ENCODE measurements around a stretch of chr12.

GRCh38 chr12:1277884-1278452 lies 286.9 kb downstream of the ERC1 start:
- PRO-cap = no peak

DNA sequence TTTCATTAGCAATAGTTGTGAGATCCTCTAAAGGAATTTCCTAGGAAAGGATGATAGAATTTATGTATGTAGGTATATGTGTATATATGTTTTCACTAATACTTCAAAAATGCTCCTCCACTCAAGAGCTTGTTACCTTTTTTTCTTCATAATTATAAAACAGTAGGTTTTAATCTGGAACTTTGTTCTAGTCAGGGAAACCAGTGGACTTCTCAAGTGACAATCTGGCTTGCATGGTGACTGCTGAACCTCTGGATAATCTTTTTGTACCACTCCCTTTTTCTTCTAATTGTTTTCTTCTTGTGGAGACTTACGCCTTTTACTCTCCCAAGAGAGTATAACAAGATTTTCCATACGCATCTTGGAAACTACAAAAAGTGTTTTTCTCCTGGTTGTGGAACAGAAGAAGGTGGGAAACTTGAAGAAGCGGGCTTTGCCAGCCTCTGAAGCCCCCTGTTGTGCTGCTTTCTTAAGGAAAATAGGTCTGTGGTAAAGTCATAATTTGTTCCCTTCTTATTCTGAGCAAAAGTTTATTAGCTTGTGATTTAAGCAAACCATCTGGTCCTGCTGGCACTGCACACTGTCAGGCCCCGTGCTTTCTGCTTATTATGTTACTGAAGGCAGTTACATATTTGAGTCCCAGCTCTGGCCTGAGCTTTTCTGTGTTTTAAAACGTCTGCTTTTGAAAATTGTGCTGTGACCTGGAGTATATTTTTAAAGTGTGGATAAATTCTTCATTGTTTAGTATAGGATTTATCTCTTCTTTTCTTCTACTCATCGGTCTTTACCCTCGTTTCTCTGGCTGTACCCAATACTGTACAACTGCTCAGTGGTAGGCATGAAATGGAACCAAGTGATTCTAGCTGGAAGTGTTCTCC lies 291.8 kb downstream of the ERC1 start:
- PRO-cap = no peak

GRCh38 chr12:1347999-1348269 lies 246.4 kb downstream of the FBXL14 start:
- PRO-cap = no peak

- PRO-cap = no peak
These were observed 18.2 kb downstream of the FBXL14 start for GRCh38 chr12:1576061-1576740.

DNA sequence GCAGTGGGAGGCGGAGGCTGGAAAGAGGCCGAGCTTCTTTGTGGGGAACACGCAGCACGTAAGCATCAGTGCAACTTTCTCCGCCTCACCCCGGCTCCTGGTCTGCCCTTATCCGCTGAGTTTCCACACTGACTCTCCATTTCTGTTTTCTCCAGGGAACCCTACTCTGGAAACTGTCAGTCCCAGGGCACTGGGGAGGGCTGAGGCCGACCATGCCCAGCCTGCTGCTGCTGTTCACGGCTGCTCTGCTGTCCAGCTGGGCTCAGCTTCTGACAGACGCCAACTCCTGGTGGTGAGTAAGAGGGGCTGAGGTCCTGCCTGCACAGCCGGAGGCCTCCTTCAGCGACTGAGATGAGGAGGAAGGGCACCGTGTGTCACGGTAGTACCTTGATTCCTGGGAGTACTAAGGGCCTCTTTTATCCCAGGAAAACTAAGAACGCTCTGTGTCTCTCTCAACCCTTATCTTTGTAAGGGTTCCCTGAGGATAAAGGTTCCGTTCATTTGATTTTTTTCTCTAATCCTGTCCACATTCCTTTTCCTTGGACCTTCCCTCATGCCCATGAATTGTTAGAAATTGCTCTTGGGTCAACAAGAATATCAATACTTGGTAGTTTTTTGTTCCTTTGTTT lies 2.2 kb downstream of the WNT5B start:
- PRO-cap = no peak

GRCh38 chr12:1662557-1663585 lies 28.0 kb upstream of the ADIPOR2 start:
- PRO-cap = no peak

DNA sequence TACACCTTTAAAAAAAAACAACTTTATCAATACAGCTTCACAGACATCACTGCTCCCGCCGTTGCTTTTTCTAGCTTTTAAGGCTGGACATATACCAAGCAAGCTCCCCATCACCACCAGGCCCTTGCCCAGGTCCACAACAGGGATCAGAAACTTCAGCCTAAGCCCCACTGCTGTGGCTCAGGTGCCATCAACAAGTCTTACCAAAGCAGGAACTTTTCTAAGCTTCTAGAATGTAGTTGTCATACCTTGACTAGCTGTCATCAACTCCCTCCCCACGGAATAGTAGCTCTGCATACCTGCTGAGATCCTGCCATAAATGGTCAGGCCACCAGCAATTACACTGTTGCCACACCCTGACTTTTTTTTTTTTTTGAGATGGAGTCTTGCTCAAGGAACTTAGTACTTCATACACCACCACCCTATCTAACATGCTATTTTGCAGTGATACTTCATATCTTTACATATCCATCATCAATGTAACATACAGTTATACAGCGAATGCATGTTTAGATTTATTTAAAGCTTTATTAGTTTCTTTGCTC lies 19.9 kb upstream of the ADIPOR2 start:
- PRO-cap = no peak

DNA sequence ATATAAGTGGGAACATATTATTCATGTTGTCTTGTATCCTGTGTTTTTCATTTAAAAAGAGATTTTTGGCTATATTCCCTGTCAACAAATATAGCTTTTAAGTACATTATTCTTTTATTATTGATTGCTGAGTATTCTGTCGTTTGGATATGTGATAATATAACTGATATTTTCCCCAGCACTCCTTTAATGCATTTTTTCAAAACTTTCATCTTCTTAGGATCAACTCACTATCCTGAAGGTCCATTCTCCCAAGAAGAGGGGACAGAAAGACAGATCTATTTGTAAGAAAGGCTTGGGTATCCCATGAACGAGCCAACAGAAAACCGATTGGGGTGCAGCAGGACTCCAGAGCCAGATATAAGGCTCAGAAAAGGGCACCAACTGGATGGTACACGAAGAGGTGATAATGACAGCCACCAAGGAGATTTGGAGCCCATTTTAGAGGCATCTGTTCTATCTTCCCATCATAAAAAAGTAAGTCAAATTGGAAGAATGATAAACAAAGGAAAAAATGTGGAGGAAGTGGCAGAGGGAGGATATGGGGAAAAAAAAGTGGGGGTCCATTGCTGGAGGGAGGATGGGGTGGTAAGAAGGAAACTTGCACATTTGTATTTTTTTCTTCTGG lies 63.3 kb downstream of the ADIPOR2 start:
- PRO-cap = no peak

DNA sequence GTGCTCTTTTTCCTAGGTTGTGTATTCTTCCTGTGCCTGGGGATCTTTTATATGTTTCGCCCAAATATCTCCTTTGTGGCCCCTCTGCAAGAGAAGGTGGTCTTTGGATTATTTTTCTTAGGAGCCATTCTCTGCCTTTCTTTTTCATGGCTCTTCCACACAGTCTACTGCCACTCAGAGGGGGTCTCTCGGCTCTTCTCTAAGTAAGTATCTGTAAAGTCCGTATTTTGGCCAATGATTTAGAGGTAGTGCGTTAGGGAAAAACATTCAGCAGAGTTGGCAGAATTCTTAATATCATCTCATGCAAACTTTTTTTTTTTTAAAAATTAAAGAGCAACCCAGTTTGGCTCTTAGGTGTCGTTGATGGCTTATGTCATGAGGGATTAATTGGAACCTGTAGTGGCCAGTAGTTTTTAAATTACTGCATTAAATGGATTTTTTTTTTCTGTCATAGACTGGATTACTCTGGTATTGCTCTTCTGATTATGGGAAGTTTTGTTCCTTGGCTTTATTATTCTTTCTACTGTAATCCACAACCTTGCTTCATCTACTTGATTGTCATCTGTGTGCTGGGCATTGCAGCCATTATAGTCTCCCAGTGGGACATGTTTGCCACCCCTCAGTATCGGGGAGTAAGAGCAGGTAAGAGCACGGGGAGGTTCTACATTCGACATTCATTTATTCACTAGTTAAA lies 39.8 kb upstream of the LRTM2 start:
- PRO-cap = no peak

DNA sequence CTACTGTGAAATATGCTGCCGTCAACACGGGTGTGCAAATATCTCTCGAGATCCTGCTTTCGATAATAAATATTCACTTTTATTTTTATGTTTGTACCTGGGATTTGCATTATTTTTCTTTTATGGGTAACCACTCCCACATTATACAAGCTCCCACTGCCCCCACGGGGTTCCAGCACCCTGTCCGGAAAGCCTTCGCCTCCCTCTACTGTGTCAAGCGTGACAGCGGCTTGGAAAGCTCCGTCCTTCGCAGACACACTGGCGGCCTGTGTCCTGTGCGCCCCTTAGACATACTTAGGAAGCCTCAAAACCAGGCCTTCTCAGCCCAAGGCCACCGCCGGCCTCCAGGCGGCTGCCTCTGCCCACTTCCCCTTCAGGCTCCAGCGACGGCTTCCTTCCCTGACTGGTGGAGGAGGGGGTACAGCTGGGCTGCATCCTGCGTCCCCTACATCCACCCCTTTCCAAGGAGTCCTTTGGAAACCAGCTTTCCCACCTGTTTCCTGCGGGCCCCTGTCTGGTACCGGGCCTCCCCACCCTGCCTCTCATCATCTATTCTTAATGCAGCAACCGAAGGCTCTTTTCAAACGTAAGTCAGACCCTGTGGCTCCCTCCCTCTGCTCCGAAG lies 2.5 kb upstream of the CACNA2D4 start:
- PRO-cap = no peak

GRCh38 chr12:2075415-2075923 lies 22.7 kb downstream of the CACNA1C start:
- PRO-cap = no peak

- PRO-cap = no peak
These were observed 177.3 kb downstream of the CACNA1C start for GRCh38 chr12:2229626-2230951.

DNA sequence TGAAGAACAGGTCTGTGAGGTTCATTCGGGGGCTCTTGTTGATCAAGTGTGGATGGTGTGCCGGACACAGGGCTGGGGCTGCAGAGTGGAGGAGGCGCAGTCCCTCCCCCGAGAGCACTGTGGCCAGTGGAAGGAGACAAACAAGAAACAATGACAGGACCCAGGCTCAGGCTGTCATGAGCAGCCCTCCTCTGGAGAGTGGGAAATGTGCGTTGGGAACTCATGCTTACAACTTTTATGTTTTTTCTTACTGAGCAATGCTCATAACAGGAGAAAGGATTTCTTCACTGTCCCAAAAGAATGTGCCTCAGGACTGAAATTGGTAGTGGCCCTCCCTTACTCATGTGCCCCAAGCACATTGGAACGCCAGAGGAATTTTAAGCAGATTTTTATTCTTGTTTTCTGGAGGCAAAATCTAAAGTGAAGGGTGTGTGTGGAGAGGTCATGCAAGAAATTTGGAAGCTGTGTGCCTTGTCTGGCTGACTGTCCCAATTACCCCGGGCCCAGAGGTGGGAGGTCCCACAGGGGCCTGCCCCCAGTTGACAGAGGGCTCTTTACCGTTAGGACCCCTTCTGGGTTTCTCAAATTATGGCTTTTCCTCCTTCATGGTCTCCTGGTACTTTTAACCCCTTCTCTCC lies 233.9 kb downstream of the CACNA1C start:
- PRO-cap = no peak

GRCh38 chr12:2384989-2385559 lies 332.3 kb downstream of the CACNA1C start:
- PRO-cap = no peak

DNA sequence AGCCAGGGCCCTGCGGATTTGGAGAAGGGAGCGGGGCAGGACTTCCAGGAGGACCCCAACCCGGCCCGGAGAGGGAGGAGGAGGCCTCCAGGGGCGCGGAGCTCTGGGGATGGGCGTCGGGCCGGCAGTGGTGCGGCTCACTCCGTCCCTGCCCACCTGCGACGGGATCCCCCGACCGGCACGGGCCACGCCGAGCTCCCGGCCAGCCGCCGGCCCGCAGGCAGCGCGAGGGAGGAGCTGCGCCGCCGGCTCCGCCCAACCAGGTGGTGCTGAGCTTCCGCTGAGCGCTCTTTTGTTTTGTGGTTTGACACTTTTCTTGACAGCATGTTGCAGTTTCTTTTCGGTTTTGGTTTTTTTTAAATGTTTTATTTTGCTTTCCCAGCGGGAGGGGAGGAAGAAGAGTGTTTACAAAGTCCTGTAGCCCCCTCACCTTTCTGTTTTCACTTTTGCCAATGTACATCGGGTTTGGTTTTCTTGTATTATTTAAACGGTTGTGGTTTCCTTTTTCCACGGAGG lies 103.1 kb upstream of the FKBP4 start:
- PRO-cap = unidirectional peak, minus-strand start at position 189 of the sequence; unidirectional peak, minus-strand start at position 225 of the sequence

GRCh38 chr12:2792538-2793209 lies 2.1 kb upstream of the FKBP4 start:
- PRO-cap = no peak

DNA sequence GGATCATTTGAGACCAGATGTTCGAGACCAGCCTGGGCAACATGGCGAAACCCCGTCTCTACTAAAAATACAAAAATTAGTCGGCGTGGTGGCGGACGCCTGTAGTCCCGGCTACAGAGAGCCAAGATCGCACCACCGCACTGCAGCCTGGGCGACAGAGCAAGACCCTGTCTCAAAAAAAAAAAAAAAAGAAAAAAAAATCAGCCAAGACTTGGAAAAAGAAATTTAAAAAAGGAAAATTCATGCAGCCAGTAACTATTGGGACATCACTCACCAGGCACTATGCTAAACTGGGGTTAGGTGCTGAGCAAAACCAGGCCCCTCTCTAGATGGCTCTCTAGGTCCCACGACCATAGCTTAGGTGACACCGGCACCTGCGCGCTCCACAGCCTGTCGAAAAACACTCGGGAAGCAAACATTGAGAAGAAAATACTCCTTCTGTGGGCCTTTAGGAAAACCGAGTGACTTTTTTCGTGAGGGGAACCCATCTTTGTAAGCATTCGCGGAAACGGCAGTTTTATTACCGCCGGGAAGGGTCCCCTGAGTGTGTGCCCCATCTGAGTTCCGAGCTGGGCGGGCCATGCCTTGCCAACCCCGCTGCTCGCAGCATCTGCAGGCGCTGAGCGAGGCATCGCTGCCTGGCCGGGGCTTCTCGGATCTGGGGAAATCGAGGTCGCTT lies 908 bp upstream of the FKBP4 start:
- PRO-cap = no peak

DNA sequence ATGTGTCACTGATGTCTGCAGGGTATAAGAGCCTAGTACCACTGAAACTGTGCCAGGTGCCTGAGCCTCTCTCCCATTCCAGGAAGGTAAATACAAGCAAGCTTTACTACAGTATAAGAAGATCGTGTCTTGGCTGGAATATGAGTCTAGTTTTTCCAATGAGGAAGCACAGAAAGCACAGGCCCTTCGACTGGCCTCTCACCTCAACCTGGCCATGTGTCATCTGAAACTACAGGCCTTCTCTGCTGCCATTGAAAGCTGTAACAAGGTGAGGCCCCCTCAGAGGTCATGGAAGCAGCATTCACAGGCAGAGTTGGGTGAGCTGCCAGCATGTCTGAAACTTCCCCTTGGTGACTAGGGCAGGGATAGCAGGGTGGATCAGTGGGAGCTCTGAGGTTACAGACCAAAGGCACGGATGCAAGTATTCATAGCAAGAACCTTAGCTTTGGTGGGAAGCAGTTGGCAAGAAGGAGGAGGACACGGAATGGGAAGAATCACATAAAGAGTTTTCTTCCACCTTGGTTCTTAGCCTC lies 5.6 kb downstream of the FKBP4 start:
- PRO-cap = no peak

GRCh38 chr12:2823561-2824455 lies 11.0 kb downstream of the NRIP2 start:
- PRO-cap = no peak

GRCh38 chr12:2963766-2964365 lies 4.7 kb downstream of the TEAD4 start:
- PRO-cap = no peak